ENCODE measurements around a stretch of chr22.

DNA sequence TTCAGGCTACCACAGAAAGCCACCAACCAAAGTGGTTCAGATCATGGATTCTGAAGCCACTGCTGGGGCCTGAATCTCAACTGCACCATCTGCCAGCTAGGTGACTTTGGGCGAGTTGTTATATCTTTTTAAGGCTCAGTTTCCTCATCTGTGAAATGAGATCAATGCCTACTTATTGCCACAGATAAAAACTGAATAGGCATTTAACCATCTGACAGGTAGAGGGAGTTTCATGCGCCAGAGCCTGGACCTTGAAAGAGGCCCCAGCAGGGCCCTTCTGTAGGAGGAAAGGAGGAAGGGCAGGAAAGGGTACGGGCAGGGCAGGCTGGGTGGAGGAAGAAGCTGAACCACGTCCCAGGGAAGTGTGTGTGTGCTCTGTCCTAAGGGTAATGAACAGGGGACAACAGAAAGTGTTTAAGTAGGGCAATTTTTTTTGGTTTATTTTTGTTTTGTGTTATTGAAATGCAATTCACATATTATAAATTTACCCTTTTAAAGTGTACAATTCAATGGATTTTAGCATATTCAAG is 57.5 kb downstream of the NFAM1 start:
- CAGE, long polyA plus RNA: no peak
- RRBS: no CpG with 5 or more reads among the region's 4 CpGs

DNA sequence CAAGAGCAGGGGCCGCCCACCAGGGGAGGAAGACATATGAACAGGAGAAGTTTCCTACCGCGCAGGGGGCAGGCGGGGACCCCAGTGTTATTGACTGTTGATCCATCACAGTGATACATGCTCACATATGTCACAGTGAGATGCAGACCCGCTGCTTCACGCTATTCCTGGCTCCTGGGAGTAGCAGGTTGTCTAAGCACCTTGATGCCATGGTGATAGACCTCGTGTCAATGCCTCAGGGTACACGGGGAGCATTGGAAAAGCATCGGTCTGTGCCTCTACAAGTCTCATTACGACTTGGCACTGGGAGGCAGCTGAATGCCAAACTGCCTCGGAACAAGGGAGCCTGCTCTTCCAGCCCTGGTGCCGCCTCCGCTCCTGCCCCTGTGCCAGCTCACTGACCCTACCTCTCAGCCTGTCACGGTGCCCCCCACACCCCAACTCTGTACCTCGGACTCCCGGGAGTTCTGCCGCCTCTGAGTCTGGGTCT is 1.5 kb upstream of the NFAM1 start:
- CAGE, long polyA plus RNA: no peak
- RRBS: no CpG with 5 or more reads among the region's 17 CpGs

DNA sequence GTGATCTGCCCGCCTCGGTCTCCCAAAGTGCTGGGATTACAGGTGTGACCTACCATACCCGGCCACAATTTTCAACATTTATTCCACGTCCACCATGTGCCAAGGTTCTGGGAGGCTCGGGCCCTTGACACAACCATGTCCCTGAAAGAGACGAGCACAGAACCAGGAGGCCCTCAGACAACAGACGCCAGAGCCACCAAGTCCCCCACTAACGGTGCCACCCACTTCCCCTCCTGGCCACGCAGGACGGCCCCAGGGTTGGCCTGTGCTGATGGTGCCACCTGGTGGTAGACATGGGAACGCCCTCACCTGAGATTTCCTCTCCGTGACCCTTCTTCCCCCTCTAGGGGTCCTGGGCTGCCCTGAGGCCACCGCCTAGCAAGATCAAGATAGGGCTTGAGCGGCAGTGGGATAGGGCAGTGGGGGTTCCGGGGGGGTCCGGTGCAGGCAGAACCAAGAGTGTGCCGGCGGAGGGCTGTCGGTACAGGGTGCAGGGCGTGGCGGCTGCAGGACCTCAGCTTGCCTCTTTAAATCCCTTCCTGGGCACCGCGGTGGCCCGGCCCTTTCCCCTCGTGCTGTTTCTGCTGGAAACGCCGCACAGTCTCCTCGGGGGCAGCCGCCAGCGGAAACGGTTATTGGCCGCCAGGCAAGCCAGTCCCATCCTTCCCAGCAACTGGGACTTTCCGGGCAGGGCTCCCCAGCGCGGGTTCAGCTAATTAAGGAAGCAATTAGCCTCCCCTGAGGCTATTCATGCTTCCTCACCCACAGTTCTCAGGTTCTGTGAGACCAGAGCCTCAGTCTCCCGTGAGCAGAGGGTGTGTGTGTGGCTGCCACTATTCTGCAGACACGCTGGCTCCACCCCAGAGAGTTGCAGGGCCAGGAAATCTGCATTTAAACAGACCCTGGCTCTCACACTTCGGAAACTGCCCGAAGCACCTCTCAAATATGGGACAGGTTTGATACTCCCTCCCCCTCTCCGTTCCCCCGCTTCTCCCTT is 5.5 kb upstream of the NFAM1 start:
- CAGE, long polyA plus RNA: no peak
- RRBS: 2% methylated on average over 7 of the region's 41 CpGs

DNA sequence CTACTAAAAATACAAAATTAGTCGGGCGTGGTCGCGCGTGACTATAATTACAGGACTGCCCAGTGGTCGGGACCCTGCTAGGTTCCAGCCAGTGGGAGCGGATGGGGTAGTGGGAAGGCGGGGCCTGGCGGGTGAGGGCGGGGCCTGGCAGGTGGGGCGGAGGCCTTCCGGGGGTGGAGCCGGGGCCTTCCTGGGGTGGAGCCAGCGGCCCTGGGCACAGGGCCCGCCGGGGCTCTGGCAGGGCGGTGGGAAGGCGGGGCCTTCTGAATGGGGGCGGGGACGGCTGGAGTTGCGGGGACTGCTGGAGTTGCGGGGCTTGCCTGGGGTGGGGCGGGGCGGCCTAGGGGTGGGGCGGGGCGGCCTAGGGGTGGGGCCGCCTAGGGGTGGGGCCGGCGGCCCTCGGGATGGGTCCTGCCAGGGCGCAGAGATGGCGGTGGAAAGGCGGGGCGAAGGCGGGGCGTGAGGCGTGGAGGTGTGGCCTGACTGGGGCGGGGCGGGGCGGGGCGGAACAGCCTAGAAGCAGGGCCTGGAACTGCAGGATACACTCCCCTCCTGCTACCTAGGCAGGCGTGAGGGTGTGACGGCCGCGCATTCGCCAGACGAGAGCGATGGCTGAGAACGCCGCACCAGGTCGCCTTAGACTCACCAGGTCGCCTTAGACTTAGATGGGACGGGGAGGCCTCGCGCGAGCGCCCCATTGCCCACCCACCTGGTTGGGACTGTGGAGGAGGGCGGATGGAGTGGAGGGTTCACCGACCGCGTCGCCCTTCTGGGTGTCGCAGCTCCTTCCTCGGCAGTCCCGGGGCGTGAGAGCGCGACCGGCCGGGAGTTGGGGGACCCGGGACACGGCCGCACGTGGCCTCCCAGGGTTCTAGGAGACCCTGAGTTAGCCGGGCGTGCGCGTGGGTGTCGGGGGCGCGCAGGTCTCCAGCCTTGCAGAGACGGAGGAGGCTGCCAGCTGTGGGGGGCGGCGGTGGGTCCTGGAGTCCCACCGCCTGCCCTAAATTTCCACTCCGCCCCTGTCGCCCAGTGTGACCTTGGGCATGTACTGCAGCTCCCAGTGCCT is 19.2 kb downstream of the RRP7A start:
- CAGE, long polyA plus RNA: no peak
- RRBS: 7% methylated on average over 5 of the region's 87 CpGs

DNA sequence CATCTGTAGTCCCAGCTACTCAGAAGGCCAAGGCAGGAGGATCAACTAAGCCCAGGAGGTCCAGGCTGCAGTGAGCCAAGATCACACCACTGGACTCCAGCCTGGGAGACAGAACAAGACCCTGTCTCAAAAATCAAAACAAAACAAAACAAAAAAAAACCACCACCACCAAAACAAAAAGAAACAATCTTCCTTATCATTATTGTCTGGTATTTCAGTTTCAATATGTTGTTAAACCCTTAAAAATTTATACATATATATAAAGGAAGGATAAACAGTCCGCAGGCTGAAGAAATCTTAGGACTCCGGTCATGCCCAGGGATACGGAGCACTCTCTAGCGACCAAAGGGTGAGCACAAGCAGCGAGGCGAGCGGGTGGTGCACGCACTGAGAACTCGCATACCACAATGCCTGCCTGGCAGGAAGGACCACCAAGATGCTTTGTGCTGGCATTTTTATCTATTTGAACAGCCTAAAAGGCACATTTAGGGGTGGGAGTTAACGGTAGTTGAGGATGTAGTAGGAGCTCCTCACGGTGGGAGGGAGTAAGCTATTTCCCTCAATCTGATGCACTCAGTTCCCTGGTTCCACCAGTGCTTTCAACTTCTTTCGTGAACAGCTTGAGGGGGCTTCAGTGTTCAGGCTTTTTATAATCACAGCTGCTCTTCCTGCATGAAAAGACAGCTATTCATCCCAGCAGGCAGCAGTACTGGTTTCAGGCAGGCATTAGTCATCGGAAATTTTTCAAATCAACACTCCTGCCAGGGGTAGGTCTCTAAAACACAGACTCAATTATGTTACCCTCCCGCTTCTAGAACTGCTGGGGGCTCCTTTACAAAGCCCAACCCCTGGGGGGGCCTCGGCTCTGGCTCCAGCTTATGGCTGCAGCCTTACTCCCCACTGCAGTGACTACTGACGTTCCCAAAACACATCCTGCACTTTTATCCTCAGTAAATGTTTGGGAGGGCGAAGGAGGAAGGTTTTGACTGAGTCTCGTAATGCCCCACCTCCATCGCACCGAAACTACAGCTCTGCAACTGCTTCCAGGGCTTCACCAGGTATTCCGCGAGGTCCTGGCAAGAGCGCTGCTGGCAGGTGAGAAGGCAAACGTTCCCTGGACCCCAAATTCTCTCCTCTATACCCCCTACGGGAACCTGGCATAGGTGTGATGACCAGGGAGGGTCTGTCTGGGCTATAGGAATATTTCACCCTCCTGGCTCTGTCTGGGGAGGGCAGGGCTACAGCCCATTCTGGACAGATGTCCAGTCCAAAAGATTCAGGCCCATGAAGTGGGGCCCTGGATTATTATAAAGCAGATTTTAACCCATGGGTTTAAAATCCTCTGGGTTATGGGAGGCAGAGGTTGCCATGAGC is 5.9 kb downstream of the POLDIP3 start:
- CAGE, long polyA plus RNA: no peak
- RRBS: no CpG with 5 or more reads among the region's 25 CpGs

DNA sequence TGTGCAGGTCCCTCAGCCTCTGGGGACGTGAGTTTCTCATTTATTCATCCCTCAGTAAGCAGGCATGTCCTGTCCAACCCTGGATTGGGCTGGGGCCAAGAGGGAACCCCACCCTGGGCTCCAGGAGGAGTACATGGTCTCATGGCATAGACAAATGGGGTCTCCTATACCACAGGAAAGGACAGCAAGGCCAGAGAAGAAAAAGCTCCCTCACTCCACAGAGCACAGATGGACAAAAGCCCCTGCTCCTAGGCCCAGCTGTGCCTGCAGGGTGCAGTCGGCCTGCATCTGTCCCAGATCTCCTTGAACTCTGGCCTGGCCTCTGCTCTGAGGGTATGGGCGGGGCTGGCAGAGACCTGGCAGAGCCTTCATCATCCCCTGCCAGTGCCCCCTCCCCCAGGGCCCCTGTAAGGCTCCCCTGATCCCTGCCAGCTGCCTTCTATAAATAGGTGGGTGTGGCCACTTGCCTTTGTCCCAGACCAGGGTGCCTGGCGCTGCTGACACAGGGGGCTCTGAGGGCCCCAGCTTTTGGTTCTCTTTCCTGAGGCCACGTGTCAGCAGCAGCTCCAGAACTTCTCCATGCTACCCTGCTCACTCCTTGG is 34.5 kb downstream of the A4GALT start:
- CAGE, long polyA plus RNA: no peak
- RRBS: no CpG with 5 or more reads among the region's 5 CpGs

GRCh38 chr22:42805462-42806111 is 51.5 kb downstream of the ARFGAP3 start:
- CAGE, long polyA plus RNA: no peak
- RRBS: 4% methylated on average over 1 of the region's 9 CpGs

- CAGE, long polyA plus RNA: no peak
- RRBS: no CpG with 5 or more reads among the region's 8 CpGs
Measured at GRCh38 chr22:42821939-42822686, 35.0 kb downstream of the ARFGAP3 start.

GRCh38 chr22:42938823-42939441 is 76.0 kb downstream of the PACSIN2 start:
- CAGE, long polyA plus RNA: no peak
- RRBS: no CpG with 5 or more reads among the region's 6 CpGs

- CAGE, long polyA plus RNA: no peak
- RRBS: 50% methylated on average over 1 of the region's 11 CpGs
Measured at GRCh38 chr22:42939442-42939983, 75.4 kb downstream of the PACSIN2 start.

DNA sequence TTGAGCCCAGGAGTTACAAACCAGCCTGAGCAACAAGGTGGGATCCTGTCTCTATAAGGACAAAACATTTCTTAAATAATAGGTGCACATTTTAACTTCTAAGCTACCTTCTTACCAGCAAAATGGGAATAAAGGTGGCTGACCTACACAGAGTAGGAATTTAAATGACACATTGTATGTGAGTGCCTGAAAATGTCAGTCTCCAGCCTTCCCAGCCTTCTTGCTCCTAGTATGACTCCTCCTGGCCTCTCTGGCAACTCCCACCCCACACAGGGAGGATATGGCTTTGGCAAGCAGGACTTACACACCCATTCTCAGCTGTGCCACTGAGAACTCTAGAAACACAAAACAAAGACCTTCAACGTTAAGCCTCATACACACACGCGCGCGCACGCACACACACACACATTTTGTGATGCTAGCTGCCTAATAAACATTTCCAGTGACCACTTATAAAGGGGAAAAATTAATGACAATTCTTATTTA is 65.8 kb downstream of the PACSIN2 start:
- CAGE, long polyA plus RNA: no peak
- RRBS: no CpG with 5 or more reads among the region's 6 CpGs

- CAGE, long polyA plus RNA: no peak
- RRBS: no CpG with 5 or more reads among the region's 8 CpGs
Measured at GRCh38 chr22:42977170-42978198, 37.5 kb downstream of the PACSIN2 start.

GRCh38 chr22:42993750-42994471 is 21.0 kb downstream of the PACSIN2 start:
- CAGE, long polyA plus RNA: no peak
- RRBS: no CpG with 5 or more reads among the region's 11 CpGs

DNA sequence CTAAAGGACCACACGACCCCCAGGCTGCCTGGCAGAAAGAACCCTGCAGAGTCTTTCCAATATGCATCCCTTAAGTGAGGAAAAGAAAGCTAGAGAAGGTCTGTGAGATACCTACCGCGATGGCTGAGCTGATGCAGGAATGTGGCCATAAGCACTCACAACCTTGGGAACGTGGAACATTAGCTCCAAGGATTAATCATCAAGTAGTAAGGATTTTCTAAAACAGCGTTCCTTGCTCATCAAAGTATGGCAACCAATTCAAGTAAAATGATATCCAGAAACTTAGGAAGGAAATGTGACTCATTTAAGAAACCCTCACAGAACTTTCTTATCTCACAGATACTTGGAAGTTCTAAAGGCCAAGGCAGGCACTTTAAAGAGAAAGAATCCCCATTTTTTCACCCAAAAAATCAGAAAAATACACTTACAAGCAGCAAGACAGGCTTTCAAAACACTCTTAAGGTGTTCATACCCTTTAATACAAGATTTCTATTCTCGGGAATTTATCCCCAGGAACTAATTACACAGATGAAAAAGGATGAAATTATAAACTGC is 12.7 kb downstream of the PACSIN2 start:
- CAGE, long polyA plus RNA: no peak
- RRBS: no CpG with 5 or more reads among the region's 6 CpGs

GRCh38 chr22:43127453-43128092 is 15.6 kb downstream of the MCAT start:
- CAGE, long polyA plus RNA: no peak
- RRBS: no CpG with 5 or more reads among the region's 20 CpGs

DNA sequence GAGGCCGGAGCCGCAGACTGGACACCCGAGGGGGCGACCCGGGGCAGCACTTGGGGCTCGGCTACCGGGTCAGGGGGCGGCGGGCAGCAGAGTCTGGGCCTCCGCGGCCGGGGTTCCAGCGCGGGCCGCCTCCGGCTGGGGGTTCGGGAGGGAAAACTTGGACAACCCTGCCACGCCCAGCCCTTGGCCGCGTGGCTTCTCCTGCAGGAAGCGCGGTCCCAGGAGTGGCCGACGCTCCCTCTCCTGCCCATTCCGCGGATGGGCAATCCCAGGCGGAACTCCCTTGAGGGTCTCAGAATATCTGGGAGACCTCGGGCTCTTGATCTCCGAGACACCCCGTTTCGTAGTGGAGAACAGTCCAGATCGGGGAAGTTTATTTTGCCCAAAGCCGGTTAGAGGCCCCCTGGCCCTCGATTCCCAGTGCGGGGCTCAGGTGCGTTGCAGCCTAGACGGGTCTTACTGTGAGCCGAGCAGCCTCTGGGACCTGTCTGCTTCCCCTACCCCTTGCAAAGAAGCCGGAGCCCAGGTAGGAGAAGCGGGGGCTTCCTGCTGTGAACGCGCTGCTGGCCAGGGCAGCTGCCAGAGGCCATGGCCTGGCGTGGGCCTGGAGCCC is 442 bp downstream of the TSPO start:
- CAGE, long polyA plus RNA: no peak
- RRBS: 3% methylated on average over 6 of the region's 43 CpGs

DNA sequence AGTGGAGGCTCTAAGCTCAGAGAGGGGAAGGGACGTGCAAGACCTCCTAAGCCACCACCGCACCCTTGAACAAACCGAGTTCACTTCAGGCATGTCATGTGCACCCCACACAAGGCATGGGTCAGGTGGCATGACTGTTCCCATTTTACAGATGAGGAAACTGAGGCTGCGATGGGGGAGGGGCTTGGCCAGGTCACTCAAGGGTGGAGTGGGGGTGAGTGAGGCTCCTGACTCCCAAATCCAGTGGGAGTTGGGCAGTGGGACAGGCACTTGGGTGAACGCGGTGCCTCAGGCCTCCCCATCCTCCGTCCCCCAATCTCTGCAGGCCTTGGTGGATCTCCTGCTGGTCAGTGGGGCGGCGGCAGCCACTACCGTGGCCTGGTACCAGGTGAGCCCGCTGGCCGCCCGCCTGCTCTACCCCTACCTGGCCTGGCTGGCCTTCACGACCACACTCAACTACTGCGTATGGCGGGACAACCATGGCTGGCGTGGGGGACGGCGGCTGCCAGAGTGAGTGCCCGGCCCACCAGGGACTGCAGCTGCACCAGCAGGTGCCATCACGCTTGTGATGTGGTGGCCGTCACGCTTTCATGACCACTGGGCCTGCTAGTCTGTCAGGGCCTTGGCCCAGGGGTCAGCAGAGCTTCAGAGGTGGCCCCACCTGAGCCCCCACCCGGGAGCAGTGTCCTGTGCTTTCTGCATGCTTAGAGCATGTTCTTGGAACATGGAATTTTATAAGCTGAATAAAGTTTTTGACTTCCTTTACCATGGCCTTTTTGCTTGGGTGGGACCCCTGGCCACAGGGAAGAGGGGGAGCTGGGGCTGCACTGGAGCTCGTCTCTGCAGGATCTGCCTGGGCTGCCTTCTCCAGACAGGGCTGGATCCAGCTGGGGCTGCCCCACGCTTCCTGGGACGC is 11.4 kb downstream of the TSPO start:
- CAGE, long polyA plus RNA: start-site peak on the plus strand centred at position 620 of the sequence, 25 bp wide, 13 reads
- RRBS: no CpG with 5 or more reads among the region's 27 CpGs

DNA sequence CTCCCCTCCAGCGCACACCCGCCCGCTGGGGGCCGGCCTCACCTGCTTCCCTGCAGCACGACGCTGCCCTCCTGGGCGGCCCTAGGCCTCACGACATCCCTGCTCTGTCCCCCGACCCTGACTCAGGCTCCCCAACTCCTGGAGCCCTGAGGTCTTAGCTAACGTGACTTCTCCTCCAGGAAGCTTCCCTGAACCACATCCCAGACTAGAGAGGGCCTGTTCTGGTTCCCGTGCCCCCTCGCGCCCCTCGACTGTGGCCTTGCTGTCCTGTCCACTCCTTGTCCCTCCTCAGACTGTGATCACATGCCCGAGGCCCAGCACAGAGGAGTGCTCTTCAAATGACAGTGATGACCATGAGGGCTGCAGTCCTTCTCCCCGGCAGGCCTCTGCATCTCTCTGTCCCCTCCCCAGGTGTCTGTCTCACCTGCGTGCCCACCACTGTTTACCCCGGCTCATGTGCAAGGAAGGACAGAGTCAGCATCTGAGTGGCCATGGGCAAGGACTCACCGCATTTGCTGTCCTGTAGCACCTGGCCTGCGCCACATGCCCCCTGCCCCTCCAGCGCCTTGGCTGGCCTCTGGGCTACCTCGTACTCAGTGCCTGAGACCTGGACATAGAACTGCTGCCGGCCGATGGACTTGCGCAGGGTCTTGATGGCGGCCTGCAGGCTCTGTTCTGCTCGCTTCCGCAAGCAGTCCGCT is 31.0 kb upstream of the TTLL12 start:
- CAGE, long polyA plus RNA: no peak
- RRBS: 95% methylated on average over 3 of the region's 29 CpGs

- CAGE, long polyA plus RNA: no peak
- RRBS: no CpG with 5 or more reads among the region's 20 CpGs
Measured at GRCh38 chr22:43226189-43226884, 39.4 kb upstream of the TTLL12 start.

- CAGE, long polyA plus RNA: no peak
- RRBS: no CpG with 5 or more reads among the region's 19 CpGs
Measured at GRCh38 chr22:43235453-43236149, 48.7 kb upstream of the TTLL12 start.